Calu3 (cell line): ENCODE measurements around the genes ITGB1BP1 and YWHAQ.

DNA sequence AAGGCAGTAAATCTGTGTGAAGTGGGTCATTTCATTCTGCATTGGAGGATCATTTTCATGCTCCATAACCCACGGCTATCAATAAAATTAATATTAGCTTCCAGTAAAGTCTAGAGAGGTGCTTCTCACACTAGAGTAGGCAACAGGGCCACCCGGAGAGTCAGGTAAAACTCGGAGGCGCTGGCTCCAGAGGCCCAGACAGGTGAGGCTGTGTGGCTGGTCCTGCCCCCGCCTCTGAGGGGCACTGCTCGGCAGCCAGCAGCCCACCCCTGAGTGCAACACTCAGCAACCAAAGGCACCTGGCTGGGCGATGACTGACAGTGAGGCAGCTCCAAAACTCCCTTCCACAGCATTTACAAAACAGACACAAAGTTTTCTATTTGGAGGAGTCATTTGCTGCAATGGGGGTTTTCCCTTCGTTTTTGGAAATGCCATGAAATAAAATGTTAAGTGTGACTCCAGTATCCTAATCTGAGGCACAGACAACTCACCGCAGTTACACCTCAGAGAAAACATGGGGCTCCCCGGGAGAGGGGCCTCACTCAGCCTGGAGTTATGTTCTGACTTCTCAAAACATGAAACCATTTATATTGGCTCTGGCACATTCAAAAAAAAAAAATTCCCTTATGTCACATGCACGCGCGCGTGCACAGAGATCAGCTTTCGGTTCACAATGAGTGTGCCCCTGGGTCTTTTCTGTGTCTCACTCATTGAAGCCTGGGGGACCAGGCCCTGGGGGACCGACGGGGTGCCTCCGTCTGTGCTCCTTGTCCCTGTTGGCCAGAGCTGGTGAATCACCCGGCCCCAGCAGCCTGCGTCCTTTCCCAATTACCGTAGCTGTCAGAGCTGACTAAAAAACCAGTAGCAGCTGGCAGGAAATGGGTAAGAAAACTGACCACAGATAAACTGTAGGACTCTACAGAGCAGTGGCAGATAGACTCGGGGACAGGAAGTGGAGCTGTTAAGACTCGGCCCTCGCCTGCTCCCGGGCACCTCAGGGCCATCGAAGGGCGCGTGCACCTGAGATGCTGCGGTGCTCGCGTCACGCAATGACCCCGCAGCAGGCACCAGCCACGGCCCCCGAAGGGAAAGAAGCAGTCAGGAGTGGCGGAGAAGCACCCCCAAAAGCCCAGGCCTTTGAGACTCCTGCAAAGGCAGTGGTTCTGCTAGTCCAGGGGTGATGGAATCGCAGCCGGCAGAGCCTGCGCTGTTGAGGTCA, 138.5 kb upstream of the ID2 start:
- PRO-cap, result no peak

GRCh38 chr2:8575042-8575716, 106.7 kb upstream of the ID2 start:
- PRO-cap, result no peak

GRCh38 chr2:8626920-8627573, 54.8 kb upstream of the ID2 start:
- PRO-cap, result no peak

DNA sequence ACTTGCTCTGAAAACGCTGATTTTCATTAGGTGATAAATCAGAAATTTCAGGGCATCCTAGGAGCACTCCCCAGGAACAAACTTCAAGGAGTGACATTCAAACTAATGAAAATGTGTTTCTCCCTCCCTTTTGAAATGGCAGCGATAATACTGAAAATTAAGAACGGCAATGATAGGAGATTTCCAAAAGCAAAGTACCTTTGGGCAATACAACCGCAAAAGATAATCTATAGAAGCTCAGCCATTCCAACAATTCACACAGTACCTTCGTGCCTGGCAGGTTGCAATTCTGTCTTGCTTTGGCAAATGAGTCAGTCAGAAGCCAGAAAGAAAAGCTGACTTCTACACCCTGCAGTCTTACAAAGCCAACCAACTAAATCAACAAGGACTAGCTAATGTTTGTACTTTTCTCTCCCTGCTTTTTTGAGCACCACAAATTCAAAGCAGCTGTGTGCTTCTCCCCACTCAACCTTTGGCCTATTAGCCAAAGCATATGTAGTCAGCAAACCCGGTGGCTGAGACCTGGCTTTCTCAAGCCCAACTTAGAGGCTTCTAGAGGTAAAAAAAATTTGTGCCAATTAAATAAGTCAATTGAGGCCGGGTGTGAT, 25.7 kb upstream of the ID2 start:
- PRO-cap, result no peak

GRCh38 chr2:8662585-8663074, 19.2 kb upstream of the ID2 start:
- PRO-cap, result unidirectional peak, plus-strand start at chr2:8662791

GRCh38 chr2:8678606-8679608, 2.9 kb upstream of the ID2 start:
- PRO-cap, result bidirectional peak, plus-strand start at chr2:8678948, minus-strand start at chr2:8678811; bidirectional peak, plus-strand start at chr2:8679211, minus-strand start at chr2:8679315; bidirectional peak, plus-strand start at chr2:8679756, minus-strand start at chr2:8679461

DNA sequence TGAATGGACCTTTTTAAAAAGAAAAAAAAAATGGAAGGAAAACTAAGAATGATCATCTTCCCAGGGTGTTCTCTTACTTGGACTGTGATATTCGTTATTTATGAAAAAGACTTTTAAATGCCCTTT, 1.8 kb downstream of the ID2 start:
- PRO-cap, result no peak

DNA sequence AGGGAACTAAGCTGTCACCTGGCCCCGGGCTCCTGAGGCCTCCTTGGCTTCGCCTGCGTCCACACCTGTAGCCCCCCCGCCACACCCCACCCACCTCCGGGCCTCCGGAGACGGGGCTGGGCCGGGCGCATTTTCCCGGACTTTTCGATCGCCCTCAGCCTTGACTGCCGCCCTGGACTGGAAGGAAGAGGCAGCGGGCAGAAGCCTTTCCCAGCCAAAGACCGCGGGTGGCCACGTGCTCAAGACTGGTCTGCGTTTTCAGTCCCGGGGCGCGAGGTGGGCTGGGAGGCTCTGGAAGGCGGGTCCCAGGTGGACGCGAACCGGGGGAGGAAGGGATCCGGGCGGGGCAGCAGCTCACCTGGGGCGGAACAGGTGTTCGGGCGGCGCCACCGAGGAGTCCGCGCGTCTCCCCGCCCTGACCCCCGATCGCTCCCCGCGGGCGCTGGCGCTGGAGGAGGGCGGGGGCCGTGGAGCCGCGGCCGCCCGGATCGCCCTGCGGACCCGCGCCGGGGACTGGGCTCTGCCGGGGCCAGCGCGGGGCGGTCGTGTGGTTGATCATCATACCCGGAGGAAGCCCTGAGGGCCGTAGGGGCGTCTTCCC, 3.2 kb downstream of the ID2 start:
- PRO-cap, result bidirectional peak, plus-strand start at position 375 of the sequence, minus-strand start at position 179 of the sequence

DNA sequence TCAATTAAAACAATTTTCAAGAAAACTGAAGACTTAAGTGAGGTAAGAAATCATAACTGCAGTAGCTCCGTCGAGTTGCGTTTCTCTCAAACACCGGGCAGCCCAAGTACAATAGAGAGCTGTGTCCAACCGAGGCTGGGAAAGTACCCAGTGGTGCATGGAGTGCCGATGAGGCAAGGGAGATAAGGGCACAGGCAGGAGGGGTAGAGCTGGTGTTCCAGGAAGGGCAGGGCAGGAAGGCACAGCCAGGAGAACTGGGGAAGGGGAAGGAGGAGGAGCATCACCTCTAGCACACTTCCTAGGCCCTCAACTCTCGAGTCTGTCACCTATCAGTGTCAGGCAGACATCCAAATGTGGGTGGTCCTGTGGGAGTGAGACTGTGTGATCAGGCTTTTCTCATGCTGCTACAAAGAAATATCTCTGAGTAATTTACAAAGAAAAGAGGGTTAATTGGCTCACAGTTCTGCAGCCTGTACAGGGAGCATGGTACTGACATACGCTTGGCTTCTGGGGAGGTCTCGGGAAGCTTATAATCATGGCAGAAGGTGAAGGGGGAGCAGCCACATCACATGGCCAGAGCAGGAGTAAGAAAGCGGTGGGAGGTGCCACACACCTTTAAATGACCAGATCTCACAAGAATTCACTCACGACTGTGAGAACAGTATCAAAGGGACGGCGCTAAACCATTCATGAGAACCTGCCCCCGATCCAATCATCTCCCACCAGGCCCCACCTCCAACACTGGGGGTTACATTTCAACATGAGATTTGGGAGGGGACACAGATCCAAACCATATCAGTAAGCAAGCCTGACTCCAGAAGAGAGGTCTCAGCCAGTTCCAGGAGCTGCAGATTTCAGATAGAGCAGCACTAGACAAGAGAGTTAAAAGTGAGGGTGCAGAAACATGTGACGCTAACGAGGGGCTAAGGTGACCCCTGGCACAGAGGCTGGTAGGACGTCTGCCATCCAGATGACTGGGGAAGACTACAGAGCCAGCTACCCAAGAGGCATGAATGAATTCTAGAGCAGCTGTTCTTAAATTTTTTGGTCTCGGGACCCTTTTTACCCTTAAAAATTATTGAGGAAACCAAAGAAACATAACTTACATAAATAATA, 75.7 kb downstream of the MBOAT2 start:
- PRO-cap, result no peak

- PRO-cap, result no peak
These were observed 28.2 kb downstream of the MBOAT2 start for GRCh38 chr2:8975265-8975725.

DNA sequence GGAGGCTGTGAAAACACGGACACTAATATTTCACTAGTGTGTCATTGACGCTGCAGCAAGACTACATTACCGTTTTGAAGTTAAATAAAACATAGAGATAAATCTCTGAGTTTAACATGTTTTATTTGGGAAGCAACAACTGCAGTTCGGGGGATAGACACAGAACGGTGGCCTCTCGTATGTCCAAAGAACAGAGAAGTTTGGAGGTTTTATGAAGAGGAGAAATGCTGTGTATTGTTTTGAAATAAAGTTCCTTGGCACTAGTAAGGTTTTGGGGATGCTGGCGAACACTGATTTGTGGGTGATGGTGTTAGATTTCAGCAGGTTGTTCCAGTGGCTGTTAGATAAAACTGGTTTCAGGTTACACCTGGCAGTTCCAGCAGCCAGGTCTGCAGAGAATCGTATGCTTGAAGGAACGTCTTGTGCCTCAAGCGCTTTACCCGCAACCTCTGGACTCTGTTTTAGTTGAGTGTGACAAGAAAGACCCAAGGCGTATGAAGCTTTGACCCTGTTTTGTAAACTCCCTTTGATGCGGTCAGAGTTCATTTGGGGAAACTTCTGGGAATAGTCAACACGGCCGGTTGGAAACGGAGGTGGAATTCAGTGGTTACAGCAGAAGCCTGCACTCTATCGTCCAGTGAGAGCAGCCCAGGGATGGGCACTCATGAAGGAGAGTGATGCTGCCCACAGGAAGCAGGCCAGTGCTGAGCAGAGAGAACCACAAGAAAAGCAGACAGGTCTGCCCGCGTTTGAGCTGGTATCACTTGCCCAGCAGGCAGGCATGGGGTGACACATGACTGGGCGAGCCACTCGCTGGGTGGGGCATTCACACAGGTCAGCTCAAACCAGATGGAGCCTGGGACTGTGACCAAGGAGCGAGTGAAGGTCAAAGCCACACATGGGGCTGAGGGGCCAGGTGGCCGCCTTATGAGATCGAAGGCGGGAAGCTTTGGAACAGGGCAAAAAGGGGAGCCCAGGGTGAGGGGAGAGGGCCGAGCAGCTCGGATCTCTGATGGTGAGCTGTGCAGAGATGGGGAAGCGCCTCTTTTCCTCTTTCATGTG, 99.4 kb upstream of the MBOAT2 start:
- PRO-cap, result unidirectional peak, plus-strand start at position 394 of the sequence; bidirectional peak, plus-strand start at position 843 of the sequence, minus-strand start at position 751 of the sequence

DNA sequence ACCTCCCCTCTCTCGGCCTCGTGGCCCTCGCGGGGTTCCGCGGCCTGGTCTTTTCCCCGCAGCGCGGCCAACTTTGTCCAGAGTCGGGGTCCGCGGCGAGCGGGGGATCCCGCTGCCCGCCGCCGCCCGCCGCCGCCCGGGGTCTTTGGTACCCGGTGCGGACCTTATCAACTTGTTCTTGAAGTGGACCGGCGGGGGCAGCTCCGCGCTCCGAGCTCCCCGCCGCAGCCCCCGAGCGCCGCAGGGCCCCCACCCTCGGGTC, 753 bp downstream of the ASAP2 start:
- PRO-cap, result no peak

GRCh38 chr2:9226984-9227978, 20.7 kb downstream of the ASAP2 start:
- PRO-cap, result no peak

DNA sequence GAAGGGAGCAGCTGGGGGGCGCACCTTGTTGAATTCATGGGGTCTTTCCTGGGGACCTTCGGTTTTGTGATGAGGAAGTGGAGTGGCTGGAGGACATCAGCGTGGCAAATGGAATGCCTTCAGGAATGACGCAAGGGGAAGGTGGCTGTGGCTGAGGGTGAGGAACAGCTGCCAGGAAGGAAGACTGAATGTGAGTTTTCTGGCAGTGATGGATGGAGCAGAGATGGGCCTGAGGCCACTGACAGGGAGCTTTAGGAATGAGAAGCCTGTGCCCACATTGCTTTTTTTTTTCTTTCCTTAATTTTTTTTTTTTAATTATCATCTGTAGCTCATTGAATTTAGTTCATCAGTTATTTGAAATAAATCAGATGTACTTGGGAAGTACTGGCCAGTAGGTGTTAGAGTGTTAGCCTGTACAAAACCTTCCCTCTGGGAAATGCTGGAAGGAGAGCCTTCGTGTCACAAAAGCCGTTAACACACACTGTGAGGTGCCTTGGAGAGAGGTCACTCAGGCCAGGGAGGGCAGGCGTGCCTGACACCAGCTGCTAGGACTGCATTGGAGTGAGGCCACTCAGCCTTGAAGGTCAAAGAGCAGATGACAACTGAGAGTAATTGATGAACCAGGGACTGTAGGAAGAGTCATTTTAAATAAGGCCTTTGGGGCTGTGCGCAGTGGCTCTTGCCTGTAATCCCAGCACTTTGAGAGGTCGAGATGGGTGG, 45.2 kb downstream of the ASAP2 start:
- PRO-cap, result unidirectional peak, minus-strand start at position 68 of the sequence

DNA sequence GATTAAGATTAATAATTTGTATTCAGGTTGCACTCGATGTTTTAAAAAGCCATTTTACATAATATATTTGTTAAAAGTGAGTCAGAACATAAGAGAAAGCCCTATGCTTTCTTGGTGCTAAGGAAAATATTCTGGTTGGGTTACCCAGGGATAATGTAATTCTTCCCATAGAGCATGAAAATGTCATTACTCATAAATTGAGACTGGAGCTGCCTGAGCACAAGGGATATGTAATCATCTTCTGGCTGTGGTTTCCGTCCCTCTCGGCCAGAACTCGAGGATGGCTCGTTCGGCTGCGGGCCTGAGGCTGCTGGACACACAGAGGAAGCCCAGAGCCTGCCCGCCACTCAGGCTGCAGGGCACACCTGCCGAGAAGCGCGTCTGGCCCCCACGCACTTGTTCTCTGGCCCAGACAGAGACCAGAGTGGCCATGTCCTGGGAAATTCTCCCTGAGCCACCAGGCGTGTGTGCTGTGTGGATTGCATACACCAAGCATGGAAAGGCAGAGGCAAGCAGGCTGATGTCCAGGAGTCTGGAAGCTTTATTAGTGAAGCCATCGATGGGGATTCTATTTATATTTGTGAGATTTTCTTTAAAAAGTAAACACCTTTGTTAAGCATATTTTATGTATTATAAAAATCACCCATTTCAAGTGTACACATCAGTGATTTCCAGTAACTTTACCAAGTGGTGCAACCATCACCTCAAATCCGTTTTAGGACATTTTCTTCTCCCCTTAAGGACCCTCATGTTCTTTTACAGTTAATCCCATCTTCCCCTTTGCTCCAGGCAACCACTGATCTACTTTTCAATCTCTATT, 105.0 kb downstream of the ASAP2 start:
- PRO-cap, result no peak

GRCh38 chr2:9380513-9381766, 42.4 kb downstream of the ITGB1BP1 start:
- PRO-cap, result no peak

GRCh38 chr2:9415768-9416334, 7.5 kb downstream of the ITGB1BP1 start:
- PRO-cap, result no peak

GRCh38 chr2:9422814-9423756, at the start of gene ITGB1BP1:
Gene ITGB1BP1 (minus strand): TSS chr2:9423528.
- PRO-cap, result unidirectional peak, plus-strand start at chr2:9422862; bidirectional peak, plus-strand start at chr2:9423036, minus-strand start at chr2:9422953; bidirectional peak, plus-strand start at chr2:9423283, minus-strand start at chr2:9423218; bidirectional peak, plus-strand start at chr2:9423651, minus-strand start at chr2:9423522

DNA sequence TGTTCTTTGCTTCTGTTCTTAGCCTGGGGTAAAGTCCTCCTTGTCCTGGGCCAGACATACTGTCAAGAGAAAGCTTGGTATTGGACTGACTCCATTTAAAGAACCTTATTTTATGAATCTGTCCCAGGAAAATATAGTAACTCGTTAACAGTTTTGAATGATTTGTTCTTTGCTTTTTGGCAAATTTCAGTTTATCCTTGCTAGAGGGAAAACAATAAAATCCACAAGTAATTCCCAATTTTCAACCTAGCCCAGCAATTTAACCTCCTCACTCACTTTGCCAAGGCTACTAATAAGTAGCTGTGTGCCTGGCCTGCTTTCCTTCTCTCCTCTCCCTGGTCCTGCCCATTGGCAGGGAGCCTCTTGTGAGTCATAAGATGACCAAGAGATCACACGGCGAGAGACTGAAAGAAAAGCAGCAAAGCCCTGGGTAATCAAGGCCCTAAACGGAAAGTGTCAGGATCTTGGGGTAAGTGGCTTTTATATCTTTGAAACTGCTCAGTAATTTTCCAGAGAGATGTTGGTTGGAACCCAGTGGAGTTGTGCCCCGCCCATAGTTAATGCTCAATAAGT, 9.7 kb upstream of the ADAM17 start:
- PRO-cap, result bidirectional peak, plus-strand start at position 407 of the sequence, minus-strand start at position 328 of the sequence; unidirectional peak, minus-strand start at position 455 of the sequence

- PRO-cap, result bidirectional peak, plus-strand start at chr2:9630566, minus-strand start at chr2:9630616; bidirectional peak, plus-strand start at chr2:9630785, minus-strand start at chr2:9630789; bidirectional peak, plus-strand start at chr2:9631343, minus-strand start at chr2:9630969
These were observed at the start of gene YWHAQ for GRCh38 chr2:9630030-9631126. Gene YWHAQ (minus strand): TSS chr2:9630997.